Metastatic Lung Carcinoma in the Adrenal Gland (tissue), 1 donor: ENCODE results near the gene ASF1A.

DNA sequence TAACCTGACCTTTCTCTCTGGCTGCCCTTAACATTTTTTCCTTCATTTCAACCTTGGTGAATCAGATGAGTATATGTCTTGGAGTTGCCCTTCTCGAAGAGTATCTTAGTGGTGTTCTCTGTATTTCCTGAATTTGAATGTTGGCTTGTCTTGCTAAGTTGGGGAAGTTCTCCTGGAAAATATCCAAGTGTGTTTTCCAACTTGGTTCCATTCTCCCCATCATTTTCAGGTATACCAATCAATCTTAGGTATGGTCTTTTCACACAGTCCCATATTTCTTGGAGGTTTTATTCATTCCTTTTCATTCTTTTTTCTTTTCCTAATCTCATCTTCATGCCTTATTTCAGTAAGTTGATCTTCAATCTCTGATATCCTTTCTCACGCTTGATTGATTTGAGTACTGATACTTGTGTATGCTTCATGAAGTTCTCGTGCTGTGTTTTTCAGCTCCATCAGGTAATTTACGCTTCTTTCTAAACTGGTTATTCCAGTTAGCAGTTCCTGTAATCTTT is 72.4 kb upstream of the ASF1A start:
- PRO-cap = no peak

DNA sequence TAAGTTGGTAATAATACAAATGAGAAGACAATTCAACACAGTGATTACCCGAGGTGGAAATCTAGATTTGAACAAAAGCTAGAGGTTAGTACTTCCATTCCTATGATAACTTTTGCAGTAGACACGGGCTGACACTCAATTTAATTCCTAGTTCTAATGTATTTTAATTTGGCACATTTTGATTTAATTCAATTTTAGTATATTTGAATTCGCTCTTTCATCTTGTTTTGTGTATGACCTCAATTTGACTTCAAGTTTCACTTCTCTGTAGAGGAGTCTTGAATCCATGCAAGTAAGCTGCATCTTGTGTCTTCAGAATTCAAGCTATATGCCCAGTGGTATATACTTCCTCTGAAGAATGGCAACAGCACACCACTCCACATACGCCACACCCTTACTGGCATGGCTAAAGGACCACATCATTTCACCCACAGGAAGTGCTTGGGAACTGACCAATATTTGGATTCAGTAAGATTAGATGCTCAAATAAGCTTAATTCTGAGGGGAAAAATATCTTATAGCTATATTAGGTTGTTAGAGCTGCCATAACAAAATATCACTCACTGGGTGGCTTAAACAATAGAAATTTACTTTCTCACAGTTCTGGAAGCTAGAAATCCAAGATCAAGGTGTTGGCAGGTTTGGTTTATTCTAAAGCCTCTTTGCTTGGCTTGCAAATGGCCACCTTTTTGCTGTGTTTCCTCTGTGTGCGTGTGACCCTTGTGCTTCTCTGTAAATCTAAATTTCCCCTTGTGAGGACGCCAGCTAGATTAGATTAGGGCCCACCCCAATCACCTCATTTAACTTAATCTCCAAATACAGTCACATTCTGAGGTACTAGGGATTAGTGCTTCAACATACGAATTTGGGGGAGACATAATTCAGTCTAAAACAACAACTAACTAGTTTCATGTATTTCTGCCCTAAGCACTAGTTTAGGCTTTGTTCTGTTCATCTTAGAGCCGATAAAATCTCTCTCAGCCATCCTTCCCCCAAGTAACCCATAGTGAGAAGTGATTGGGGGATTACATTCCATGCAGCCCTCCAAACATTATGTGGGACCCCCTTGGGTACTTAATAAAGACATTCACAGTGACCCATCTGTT is 2.7 kb upstream of the ASF1A start:
- PRO-cap = no peak

DNA sequence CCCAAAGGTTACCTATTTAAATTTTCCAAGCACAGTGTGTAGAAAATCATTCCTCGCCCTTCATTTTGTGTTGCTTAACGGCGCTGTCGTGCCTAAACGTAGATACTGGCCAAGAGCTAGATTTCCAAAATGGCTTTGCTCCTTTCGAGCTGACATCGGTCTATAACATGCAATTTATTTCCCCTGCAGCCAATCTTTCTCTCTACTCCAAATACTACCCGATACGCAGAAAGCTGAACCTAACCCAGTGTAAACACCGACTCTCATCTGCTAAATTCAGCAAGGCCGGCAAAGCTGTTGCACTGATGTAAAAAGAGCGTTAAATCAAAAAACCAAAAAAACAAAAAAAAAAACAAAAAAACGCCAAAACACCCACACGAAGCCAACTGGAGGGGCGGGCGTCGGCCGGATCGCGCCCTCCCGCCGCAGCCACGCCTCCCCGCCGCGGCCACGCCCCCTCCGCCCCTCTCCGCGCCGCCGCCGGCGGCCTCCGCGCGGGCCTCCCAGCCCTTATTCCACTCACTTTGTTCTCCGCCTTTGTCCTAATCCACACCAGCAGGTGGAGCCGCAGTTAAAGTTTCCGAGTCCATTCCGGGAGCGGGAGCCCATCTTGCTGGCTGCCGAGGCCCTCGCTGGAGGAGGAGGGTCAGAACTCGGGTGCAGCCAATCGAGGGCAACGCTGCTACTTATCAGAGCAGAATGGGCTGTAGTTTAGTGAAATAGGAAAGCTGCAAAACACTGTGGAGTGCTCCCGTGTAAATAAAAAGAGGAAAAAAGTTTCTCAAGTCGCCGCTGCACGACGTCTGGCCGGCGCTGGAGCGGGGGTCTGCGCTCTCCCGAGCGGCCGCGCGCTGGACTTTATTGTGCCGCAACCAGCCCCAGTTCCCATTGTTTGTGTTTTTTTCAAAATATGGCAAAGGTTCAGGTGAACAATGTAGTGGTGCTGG is at the start of gene ASF1A:
TSS of gene ASF1A (plus strand) at position 649 of the 947 bp plus-strand sequence.
- PRO-cap = bidirectional peak, plus-strand start at position 589 of the sequence, minus-strand start at position 433 of the sequence

DNA sequence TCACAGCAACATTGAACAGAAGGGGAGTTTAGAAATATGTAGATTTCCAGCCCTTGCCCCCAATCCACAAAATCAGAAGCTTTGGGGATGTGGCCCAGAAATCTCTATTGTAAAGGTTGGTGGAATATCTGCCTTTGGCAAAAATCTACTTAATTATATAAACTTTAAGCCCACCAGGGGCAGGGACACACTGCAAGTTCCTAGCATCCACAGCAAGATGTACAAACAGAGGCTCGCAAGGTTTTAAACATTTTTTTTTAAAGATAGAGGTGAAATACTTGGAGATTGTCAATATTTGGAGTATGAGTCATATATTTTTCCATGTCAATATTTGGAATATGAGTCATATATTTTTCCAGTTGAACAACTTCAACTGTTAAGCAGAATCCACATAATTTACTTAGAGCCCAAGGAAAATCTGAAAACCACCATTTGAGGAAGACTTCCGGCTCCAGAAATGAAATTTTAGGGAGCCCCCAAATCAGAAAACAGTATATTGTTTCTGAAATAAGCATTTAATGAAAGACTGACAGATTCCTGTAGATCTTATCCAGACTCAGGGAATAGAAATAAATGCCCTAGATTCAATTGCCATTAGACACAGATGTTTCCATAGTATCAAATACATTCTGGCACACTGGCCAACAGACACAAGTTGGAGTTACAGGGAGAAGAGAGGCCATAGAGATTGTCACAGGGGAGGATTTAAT is 51.5 kb upstream of the FAM184A start:
- PRO-cap = no peak

DNA sequence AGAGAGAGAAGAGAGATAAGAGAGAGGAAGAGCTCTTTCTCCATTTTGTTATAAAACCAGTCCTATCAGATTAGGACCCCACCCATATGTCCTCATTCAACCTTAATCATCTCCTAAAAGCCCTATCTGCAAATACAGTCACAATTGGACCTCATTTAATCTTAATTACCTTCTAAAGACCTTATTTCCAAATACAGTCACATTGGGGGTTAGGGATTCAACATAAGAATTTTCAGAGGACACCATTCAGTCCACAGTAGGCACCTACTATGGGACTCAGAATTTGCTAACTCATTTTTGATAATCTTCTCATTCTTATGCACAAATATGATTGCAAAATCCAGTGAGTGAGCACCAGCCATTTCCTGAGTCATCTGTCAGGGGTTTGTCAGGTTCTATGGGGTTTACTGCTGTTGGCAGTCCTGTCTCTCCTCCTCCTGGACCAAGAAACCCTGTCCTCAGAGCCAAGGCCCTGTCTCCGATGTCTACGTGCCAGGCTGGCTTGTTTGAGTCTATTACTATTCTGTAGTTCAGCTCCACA is 58.9 kb upstream of the FAM184A start:
- PRO-cap = no peak

DNA sequence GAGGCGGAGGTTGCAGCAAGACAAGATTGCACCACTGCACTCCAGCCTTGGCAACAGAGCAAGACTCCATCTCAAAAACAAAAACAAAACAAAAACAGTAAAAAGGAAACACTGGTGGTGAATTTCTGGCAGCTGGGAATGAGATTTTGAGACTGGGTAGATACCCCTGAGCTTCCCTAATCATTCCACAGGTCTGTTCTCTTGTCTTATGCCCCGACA is 9.6 kb downstream of the MAN1A1 start:
- PRO-cap = no peak

GRCh38 chr6:119346382-119347071 is 3.0 kb downstream of the MAN1A1 start:
- PRO-cap = no peak

DNA sequence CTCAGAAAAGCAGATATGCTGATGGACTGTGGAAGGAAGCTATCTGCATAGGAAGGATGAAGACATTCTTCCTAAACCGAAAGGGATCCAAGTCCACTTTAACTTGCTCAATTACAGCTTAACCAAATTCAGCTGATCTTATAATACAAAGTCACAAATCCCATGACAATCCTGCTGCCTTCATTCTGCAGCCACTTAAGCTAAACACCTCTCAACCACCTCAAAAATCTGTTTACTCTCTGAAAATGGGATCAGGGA is 2.6 kb downstream of the MAN1A1 start:
- PRO-cap = no peak

GRCh38 chr6:119348244-119349145 is 1.1 kb downstream of the MAN1A1 start:
- PRO-cap = no peak

GRCh38 chr6:119566625-119567216 is 217.2 kb upstream of the MAN1A1 start:
- PRO-cap = no peak

DNA sequence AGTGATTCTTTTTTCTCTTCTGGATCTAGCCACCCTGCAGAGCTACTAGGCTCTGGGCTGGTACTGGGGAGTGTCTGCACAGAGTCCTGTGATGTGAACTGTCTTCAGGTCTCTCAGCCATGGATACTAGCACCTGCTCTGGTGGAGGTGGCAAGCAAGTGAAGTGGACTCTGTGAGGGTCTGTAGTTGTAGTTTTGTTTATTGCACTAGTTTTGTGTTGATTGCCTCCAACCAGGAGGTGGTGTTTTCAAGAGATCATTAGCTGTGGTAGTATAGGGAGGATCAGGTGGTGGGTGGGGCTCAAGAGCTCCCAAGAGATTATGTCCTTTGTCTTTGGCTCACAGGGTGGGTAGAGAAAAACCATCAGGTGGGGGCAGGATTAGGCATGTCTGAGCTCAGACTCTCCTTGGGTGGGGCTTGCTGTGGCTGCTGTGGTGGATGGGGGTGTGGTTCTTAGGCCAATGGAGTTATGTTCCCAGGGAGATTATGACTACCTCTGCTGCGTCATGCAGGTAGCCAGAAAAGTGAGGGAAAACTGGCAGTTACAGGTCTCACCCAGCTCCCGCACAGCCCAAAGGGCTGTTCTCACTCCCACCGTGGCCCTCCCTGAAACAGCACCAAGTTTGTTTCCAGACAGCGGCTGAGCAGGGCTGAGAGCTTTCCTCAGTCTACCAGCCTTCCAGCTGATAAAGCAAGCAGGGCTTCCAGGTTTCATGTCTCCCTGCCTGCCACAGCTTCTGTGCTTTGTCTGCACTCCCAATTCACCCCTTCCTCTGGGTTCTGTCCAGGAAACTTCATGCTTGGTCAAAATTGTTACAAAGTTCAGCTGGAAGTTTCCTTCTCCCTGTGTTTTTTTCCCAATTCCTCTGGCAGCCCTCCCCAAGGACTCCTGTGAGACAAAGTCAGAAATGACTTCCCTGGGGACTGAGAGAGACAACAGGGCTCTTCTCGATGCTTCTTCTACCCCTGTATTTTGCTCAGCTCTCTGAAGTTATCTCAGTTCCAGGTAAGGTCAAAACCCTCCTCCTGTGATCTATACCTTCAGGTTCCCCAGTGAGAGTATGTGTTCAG is 481.1 kb upstream of the MAN1A1 start:
- PRO-cap = no peak

DNA sequence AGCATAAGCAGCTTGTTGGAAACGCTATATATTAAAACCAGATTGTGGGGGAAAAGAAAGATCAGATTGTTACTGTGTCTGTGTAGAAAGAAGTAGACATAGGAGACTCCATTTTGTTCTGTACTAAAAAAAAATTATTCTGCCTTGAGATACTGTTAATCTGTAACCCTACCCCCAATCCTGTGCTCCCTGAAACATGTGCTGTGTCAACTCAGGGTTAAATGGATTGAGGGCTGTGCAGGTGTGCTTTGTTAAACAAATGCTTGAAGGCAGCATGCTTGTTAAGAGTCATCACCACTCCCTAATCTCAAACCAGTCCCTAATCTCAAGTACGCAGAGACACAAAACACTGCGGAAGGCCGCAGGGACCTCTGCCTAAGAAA is 402.9 kb downstream of the TBC1D32 start:
- PRO-cap = no peak

DNA sequence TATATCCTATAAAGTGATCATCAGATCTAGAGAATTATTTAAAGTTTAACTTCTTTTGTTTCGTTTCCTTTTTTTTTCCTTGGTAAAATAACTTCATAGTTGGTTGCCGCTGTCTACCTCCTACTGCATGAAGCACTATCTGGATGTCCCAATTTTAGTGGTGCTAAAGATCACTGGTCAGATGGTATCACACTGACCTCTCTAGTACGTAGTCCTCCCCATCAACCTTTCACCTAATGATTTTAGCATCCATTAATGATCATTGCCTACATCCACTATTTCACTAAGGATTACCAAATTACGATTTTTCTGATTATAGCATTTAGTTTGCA is 77.1 kb downstream of the TBC1D32 start:
- PRO-cap = no peak

DNA sequence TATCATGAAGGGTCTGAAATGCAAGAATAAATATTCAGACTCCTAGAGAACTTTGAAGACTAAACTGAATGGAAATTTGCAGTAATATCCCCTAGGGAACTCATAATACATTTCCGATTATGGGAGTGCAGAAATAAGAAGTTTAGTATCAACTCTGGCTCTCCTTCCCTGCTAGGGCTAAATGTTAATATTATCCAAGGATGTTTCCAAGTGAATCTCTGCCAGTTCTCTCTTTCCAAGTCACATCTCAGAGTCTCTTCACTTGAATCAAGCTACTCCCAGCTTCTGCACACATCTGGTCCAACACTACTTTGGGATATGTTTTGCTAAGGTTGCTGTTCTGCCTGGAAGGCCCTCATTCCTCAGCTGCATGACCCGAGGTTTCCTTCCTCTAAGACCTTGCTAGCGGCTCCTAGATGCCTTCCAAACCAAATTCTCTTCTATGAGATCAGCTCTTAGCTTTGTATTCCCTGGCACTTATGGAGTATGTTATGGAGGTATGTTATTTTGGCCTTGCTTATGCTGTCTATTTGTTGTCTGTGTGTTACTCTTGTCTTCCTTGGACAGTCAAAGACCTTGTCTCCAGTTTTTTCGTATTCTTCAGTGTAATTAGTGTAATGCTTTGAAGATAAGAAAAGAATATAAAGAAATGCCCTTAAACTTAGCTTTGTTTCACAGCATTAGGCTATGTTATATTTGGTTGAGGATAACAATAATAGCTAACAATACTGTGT is 331.8 kb downstream of the GJA1 start:
- PRO-cap = no peak

GRCh38 chr6:122008310-122008827 is 391.1 kb upstream of the HSF2 start:
- PRO-cap = no peak

- PRO-cap = no peak
Measured at GRCh38 chr6:123684931-123685514, 48.3 kb upstream of the TRDN start.

- PRO-cap = no peak
Measured at GRCh38 chr6:124980919-124981748, 18.9 kb downstream of the RNF217 start.

DNA sequence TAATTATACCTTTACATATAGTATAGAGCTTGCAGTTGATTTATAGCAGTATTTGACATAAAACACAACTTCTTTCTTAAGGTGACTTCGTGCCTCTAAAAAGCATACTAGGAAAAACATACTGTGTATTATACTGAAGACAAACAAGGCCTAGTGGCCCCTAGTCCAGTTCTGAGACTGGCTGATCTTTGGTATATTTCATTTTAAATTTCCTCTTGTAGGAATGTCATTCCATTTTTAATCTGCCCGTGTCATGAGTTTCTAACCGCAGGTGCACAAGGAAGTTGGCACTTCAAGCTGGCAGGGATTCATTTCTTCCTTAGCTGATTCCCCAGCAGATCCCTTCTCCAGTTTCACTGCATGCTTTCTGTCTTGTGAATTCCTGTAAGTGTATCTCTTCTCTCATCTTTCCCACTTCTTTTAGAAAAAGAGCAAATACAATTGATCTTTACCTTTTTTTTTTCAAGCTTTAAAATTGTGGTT is 36.8 kb downstream of the RNF217 start:
- PRO-cap = no peak

DNA sequence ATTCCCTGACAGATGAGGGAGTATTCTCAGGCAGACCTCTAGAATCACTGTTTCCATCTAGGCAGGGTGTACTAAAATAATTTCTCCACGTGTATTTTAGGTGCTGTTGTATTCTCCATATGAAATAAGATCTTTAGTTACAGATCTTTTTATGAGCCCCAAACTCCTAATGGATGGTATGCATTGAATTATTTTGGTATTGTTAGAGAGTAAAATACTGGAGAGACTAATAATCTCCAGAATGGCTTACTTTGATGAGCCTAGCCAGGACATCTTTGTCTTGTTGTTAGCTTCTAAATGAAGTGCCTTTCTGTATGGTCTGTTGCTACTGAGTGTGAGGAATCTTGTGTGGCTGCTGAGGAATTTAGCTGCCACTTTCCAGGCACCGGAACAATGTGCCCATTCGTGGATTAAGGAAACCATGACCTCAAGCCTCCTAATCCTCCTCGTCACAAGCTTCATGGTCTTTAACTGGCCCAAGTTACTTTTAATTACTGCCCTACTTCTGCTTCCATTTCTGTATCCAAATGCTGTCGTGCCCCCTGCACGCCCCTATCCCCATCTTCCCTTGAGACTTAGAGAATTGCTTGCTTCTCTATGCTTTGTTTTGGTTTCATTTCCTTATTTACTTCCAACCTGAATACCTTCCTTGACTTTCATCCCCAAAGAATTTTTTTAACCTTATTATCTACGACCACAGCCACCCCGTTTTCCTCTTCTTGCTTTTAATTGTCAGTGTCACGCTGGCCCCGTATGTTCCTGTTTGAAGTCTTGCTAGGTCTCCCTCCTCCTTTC is 39.9 kb downstream of the RNF217 start:
- PRO-cap = no peak

DNA sequence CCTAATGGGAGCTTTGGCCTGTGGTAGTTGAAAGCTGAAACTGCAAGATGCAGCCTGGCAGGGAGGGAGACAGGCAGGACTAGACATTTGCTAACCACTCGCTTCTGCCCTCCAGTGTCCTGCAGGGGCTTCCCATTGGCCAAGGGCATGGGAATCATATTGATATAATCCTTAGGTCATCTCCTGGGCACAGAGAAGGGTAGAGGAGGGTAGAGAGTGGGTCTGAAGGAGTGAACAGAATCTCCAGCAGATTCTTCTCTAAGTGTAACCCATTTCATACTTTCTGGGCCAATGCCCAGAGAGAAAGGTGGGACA is 60.4 kb downstream of the TPD52L1 start:
- PRO-cap = no peak